M059J (cell line): ENCODE data around the gene TATDN2.

GRCh38 chr3:10248415-10249291 lies at the start of gene TATDN2:
Gene TATDN2, plus strand, starts transcription at chr3:10248459.
- RAMPAGE, long total RNA = no peak

DNA sequence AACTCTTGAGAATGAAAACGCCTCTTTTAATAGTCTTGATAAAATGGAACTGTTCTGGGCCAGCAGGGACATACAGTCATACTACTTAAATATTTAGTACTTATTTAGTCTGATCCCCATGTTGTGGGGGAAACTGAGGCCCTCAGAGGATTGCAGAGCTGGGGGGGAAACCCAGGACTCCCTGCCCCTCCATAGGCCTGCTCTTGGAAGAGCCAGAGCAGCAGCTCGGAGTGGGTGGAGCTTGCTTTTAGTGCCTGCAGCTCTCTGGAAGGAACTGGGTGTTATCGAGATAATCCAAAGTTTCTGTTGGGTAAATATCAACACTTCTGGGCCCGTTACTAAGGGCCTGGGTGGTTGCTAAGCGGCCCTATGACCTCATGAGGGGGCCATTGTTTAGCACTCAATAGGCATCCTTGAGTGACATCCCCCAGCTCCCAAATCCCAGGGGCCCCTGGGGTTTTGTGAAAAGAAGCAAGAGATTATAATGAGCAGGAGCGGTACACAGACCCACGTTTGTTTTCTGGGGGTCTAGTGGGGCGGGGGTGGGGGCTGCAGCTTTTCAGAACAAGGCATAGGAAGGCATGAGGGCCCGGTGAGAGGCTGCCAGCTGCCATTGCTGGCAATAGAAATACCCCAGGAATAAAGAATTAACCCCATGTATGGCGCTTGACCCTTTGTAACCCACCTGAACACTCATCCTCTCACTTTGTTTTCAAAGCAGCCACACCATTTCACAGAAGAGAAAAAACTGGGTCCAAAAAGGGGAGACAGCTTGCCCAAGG lies 48.3 kb upstream of the ATP2B2 start:
- RAMPAGE, long total RNA = no peak

DNA sequence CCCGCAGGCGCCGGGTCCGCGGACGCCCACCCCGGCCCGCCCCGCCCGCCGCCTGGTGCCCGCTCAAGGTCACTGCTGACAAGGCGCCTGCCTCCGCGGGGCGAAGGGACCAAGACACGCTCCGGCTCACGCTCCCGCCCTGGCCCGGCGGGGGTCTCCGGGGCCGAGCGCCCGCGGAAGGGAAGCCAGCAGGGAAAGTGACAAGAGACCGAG lies 108.5 kb upstream of the SLC6A11 start:
- RAMPAGE, long total RNA = no peak

DNA sequence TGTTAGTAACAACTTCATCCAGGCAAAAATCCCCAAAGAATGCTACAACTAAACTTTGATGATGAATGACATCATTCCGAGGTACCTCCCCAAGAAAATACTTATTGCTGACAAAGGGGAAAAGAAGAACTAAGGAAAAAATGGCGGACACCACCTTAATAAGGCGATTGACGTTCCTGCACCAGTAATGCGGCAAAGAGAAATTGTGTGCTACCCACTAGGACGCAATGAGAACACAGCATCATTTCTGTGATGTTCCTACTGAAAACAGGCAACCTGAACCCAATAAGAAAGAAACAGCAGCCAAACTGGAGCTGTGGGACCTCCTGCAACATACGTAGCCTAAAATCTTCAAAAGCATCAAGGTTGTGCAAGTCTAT lies 78.1 kb upstream of the SLC6A11 start:
- RAMPAGE, long total RNA = no peak

DNA sequence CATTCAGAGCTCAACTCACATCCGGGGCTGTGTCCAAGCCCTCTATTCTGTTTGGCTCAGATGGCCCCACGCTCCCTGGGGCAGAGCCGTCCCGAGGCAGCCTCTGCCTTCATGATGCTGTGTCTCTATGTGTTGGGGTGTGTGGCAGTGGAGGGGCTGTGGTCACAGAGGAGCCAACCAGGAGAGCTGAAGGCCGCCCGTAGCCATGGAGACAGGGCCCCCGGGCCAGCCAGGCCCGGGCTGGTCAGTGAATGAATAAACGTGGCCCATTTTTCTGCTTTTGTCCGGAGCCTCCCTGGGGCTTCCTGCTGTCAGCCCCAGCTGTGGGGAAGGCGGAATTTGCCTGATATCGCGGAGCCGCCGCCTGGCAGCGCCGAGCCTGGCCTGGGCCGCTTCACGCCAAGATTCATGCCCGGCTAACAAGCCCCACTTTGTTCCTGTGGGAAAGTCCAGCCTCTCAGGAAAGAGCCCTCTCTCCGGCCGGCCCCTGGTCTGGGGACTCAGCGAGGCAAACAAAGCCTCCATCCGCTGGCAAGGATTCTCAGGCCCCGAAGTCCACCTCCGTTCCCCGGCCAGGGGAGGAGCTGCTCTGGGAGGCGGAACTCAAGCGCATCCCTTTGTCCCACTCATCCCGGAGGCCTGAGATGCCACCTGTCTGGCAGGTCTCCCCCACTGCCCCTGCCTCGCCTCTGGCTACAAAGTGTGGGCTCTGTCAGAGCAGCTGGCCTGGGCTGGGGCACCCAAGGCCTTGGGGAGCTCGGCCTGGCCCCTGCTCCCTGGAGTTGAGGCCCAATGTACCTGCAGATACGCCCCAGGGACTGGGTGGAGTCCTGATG lies 51.7 kb upstream of the SLC6A11 start:
- RAMPAGE, long total RNA = no peak

- RAMPAGE, long total RNA = no peak
These were observed 47.0 kb upstream of the SLC6A11 start for GRCh38 chr3:10769026-10769341.

DNA sequence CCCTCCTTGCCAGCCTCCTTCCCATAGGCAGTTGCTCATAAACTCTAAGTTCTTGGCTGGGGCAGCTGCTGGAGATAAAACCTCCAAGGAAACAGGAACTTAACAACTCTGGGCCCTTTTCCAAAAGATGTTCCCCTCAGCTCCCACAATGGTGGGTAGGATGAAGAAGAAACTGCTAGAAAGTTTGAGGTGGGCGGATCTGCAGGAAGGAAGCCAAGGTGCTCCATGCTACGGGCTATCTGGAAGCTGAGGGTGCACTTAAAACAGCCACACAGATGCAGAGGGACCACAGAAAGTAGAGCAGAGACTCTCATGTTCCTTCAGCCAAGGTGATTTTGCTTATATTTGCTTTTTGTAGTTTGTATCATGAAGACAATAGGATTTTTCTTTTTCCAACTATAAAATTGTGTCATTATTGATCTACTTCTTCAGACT lies 29.4 kb downstream of the SLC6A11 start:
- RAMPAGE, long total RNA = no peak

DNA sequence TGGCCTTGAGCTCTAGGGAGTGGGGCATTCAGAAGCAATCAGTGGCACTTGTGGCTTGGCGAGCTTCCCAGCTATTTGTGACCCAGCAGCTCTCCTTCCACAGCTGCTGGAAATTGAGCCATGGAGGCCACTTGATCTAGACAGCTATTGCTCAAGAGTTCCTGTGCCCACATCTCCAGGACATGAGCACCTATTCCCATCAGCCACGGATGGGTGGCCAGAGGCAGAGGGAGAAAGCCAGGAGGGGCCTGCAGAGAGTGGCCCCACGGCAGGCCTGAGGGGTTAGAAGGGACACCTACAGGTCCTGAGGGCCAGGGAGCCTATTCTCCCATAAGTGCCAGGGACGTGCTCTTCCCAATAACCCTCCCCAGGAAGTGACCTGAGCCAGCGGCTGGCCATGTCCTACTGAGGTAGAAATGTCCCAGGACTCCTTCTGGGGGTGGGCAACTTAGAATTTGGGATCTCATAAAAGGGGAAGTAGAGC lies 34.0 kb upstream of the SLC6A1 start:
- RAMPAGE, long total RNA = no peak

- RAMPAGE, long total RNA = no peak
These were observed 1.0 kb downstream of the ATG7 start for GRCh38 chr3:11273198-11273607.

DNA sequence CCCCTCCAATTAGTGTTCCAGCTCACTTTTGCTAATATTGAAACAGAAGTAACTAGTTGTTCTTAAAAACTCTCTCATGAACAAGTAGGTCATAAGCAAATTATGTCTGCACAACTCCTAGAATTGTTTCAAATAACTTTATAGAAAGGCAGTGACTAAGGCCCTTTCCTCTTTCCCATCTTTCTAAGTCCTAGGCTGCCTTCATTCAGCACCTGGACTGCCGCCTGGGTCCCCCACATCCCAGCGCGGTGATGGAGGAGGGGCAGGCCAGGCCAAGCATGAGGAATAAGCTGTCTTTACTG lies 17.9 kb downstream of the ATG7 start:
- RAMPAGE, long total RNA = no peak

- RAMPAGE, long total RNA = no peak
These were observed 95.0 kb downstream of the ATG7 start for GRCh38 chr3:11367020-11367861.

DNA sequence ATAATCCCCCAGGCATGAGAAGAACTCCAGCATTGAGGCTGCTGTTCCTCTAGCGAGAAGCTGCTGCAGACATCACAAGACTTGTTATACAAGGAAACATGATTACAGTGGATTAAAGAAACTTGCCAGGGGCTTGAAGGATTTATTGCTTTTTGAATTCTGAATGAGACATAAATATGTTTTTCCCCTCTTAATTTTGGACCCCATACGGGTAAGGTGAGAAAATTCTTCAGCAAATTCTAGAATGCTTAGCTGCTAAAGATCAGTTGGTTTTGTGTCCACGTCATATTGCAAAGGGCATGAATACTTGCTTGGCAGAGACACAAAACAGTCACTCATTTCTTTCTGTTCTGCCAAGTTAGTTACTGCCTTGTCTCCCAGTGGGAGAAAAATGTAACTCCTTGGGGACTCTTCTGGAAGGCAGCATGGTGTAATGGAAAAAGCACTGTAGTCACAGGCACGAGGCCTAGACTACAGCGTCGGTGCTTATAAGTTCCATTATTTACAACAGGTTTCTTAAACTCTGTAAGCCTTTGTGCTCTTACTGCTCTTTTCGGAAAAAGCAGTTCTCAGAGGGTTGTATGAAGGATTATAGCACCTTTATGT lies 177.5 kb downstream of the VGLL4 start:
- RAMPAGE, long total RNA = no peak

DNA sequence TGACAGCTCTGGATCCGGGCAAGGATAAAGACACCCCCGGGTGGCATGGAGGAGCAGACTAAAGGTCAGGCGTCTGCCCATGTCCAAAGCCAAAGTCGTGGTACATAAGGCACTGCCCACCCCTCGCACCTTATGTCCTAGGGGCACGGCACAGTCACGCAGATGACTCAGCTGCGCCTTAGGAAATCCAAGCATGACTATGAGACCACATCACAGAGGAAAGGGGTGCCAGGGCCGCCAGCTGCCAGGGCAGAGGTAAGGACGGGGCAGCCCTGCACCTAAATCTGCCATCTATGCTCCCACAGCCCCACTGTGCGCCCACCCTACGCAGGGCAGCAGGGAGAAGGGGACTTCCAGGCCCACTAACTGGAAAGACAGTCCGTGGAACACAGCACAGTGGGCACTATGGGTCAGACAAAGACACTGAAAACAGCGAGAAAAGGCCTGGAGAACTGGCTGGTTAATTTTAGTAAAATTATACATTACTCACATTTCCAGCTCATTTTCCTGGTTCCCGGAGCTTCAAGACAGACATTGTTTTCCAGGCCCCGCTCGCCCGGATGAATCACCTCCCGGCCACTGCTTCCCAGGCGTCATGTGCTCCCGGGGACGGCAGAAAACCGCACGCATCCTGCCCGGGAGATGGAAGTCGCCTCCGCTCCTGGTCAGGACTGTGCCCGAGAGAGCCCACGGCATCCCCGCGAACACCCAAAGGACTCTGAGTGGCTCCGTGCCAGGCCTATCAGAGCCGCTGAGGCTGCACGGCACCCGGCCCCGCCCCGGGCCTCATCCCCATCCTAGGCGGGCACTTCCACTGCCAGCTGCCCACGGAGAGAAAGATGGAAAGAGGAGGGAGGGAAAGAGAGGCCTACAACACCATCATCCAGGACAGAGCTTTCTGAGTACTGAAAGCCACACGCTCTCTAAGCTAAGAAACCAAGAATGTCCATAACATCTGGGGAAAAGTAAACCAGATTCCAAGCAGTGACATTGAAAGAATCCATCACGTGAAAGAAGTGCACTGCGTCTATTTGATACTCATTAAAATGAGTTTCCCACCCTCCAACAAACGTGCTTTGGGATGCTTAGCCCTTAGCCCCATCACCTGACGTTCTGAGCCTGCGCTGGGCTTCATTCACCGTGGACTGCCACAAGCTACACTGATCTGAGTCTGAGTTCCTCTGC lies 75.2 kb downstream of the VGLL4 start:
- RAMPAGE, long total RNA = no peak

- RAMPAGE, long total RNA = no peak
These were observed 45.0 kb downstream of the VGLL4 start for GRCh38 chr3:11598573-11599282.

DNA sequence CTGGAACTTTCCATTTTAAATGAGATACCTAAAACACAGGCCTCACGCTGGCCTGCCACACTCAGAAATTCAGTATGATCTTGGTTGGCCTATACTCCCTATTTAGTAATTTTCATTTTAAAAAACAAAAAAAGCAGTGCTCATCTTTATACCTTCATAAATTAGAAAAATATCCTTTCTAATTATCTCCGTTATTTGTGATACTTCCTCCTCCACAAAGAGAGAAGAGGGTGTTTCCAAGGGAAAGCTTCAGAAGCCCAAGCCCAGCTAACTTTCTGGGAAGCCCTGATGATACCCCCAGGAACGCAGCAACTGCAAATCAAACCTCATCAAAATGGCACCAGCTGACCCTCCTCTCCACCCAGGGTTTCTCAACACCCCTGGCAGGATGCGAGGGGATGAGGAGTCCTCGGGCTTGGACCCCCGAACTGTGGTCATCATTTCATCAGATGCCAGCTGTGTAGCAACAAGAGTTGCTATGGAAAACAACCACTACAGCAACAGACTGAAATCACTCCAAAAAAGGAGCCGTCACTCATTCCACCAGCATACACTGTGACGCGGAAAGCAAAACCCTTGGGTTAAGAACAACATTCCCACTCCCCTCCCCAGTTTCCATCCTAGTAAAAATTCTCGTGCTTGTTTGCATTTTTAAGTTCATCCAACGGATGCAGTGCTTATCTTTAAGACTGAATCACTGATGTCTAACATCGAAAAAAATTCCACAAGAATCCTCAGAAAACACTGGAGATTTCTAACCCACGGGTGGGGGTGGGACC lies 40.2 kb downstream of the VGLL4 start:
- RAMPAGE, long total RNA = no peak

DNA sequence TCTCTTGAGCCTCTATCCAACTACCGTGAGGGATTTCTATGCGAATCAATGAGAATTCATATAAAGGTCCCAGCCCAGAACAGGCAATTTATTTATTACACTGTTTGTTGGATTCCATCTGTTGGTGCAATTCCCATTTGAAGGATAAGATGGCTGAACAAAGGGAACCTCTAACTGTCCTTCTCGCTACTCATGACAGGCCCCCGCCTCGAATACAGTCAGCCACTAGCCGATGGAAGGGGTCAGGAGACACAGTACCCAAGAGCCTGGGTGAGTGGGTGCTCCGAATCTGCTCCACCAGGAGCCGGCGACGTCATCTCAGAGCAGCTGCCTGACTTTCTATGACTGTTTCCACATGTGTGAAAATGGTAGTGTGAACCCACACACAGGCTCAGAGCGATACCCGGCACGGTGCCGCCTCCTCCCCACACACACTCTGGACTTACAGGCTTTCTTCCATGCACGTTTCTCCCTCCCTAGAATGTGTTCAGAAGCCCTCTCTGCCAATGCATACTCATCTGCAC lies 30.0 kb downstream of the VGLL4 start:
- RAMPAGE, long total RNA = no peak

DNA sequence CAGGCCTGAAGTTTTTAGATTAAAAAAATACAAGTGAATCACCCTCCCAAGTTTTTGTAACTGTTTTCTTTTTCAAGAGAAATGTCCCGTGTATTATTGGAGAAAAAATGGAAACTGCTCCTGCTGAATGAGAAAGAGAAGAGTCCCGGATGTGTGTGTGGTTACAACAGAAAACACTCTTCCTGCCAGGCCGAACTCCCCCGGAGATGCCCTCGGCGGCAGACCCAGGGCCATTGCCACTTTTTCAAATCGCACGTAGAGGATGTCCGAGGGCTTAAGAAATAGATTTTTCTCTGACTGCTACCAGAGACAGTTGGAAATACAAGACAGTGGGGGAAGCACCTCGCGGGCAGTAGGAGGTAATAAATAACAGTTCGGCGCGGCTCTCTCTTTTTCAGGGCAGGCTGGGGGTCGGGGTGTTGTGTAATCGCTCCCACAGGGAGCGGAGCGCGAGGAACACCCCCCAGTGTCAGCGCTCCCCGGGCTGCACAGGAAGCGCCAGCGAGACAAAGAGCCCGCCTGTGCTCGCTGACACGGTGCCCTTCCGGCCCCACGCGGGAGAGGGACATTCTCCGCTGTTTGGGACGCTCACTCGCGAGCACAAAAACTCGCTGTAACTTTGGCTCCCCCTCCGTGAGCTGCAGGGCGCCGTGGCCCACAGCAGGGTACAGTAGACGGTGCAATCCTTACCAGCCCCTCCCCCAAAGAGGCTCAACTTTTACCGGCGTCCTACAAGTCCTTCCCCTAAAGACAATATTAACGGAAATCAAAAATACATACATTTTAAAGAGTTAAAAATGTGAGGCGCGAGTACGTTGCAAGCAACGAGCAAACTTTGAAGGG lies 1.1 kb downstream of the VGLL4 start:
- RAMPAGE, long total RNA = no peak

DNA sequence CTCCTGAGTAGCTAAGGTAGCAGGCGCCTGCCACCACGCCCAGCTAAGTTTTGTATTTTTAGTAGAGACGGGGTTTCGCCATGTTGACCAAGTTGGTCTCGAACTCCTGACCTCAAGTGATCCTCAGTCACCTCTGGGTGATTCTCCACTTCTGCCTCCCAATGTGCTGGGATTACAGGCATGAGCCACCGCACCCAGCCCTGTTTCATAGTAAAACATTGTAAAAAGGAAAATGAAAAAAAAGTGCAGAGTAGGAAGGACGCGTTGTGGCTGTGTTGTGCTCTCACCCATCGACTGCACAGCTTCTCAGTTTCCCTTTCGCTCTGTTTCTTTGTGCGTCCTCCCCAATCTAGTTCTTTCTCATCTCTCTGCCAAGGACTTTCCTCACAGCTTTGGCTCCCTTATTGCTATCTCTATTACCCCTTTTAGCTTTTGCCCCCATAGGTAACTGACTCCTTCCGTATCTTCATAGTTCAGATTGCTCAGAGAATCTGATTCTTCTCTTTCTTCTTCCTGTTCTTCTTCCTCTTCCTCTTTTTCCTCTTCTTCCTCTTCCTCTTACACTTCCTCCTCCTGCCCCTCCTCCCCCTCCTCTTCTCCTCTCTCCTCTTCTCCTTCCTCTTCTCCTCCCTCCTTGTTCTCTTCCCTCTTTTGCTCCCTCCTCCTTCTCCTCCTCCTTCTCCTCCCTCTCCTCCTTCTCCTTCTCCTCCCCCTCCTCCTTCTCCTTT lies 81.0 kb upstream of the VGLL4 start:
- RAMPAGE, long total RNA = no peak

DNA sequence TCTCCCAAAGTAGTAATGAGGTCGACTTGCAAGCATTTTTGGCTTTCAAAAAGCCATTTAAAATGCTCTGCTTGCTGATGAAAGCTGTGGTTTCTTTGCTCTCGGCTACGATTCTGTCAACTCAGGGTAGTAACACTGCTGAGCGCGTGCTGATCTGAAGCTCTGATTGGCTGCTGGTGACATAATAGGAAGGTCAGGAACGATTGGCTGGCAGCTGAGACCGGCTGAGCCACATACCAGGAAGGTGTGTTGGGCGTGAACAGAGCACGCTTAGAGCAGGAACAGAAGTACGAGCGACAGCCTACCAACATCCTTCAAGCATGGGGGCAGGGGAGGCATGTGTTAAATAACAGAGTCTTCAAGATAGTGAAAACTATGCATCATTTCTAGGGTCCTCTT lies 76.2 kb downstream of the TAMM41 start:
- RAMPAGE, long total RNA = no peak

DNA sequence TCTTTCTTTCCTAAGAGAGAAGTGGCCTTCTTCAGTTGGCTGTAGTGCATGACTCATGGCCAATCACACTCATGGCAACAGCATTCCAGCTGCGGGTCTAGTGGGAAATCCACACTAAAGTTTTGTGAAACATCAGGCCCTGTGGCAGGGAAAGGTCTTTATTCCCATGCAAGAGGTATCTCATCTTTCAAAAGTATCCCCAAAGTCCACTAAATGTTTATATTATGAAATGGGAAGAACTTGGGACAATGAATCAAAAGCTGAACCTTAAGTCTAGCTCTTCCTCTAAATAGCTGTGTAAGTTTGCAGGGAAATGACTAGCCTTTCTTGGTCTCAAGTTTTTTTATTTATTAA lies 11.7 kb upstream of the TIMP4 start:
- RAMPAGE, long total RNA = no peak